Measurements from ENCODE around the genes GPR34, KRBOX4 and UBA1.

GRCh38 chrX:41215833-41216501 lies 118.0 kb upstream of the DDX3X start:
- RRBS = no CpG with 5 or more reads among the region's 12 CpGs

DNA sequence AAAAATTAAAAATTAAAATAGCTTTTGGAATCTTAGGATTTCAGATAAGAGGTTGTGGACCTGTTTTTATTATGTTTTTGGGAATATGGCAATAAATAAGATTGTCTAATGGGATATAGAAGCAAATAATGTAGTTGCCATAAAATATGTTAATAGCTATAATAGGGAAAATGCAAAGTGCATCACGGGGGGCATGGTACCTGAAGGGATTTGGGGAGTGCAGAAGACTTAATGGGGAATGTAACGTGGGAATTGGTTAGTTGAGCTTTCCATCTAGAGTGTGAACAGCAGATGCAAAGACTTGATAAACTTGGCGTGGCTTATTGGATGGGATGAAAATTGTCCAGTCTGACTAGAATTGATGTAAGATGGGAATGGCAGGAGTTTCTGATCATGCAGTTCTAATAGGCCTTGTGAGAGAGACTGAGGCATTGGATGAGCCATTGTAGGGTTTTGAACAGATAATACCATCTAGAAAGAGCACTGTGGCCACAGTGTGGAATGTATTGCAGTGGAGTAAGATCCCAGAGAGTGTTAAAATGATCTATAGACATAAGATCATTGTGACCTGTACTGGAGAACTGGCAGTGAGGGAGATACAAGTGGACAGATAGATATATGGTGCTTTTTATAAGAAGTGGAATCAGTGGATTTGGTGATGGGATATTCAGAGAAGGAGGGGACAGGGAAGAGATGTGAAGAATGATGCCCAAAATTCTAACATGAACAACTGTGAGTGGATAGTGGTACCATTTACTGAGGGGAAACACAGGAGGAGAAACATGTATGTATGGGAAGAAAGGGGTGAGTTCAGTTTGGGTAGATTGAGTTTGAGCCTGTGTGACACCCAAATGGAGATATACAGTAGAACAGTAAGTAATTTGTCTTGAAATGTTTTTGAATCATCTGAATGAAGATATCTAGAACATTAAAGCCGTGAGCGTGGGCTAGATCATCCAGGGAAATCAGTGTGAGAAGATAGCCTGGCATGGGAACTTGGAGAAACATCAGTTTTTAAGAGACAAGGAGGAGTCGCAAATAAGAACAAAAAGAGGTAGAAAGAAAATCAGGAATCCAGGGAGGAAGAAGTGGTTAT lies 112.3 kb upstream of the DDX3X start:
- RRBS = no CpG with 5 or more reads among the region's 6 CpGs

DNA sequence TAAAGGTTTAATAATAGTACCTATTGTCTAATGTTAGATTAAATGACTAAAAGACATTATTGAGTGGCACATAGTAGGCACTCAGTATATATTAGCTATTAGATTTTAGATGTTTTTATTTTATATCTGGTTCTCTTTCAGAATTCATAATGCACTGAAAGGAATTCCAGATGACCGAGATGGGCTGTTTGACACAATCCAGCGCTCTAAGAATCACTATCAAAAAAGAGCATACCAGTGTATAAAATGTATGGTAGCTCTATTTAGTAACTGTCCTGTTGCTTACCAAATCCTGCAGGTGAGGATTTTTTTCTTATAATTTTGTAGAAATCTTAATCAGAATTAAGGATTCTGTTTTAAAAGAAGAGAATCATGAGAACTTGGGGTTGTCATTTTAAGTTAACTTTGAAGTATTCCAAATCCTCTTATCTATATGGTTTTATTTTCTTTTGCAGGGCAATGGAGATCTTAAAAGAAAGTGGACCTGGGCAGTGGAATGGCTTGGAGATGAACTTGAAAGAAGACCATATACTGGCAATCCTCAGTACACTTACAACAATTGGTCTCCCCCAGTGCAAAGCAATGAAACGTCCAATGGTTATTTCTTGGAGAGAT lies 104.7 kb upstream of the DDX3X start:
- RRBS = no CpG with 5 or more reads among the region's 3 CpGs

DNA sequence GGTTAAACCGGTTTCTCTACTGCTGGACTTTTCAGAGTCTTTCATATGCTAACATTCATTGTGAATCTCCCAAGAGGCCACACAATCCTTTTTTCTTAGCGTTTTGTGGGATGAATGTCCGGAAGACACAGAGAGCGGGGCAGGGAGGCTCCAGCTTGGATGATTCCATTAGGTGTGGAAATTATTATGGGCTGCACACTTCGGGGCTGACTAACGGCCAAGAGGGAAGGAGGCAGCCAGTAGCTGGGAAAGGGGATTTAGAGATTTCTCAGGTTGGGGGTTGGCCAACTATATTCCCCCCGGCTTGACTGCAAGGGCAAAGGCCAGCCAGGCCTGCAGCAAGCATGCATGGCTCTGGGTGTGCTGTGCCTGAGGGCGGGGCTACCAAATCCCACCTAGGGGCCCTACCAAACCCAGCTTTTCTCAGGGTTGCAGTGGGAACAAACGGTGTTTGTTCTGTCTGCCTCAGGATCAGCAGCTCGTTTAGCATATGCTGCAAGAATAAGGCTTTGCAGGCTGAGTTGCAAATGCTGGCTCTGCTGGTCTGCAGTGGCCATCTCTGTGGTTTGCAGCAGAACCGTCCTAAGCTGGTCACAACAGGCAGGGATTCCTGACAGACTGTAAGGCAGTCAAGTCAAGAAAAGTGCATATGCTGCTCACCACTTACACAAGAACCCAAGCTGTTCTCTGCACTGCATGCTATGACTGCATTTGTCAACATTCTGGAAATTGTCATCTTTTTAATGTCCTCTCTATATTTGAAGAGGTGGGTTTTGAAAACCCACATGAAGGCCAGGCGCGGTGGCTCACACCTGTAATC lies 28.7 kb downstream of the NYX start:
- RRBS = 84% methylated on average over 3 of the region's 13 CpGs

DNA sequence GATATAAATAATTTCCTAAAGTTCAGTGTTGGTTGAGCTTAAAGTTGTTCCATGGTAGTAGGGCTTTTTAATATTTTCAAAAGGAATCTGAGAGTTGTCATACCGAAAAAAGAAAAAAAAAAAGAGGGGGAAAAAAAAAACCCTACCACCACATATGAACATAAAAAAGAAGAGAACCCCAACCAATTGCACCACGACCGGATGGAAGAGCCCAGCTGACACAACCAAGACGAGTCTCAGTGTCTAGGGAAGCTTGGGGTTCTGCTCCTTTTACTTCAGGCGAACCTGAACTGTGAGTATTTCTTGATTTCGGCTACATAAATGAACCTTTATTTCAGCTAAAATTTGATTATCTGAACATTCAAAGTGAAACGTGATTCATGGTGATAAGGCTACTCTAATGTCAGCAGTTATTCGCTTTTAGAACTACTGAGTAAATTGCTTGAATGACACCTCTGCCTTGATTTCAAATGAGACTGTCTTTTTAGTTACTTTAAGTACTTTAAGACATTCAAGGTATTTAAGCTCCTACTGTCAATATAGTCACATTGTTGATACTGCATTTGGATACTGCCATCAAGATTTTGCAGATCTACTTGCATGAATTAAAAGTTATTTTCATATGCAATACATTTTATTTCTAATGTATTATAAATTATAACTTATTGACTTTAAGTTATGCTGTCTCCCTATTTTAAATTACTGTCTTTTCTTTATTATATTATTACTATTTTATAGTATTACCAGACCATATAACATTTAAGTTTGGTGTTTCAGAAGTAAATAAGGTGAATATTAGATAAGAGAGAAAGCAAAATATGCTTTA lies at the start of gene GPR34:
GPR34 (plus strand) TSS at position 181 of the 826 bp plus-strand sequence.
- RRBS = no CpG with 5 or more reads among the region's 8 CpGs

GRCh38 chrX:43560459-43561022 lies 95.6 kb upstream of the MAOA start:
- RRBS = no CpG with 5 or more reads among the region's 5 CpGs

DNA sequence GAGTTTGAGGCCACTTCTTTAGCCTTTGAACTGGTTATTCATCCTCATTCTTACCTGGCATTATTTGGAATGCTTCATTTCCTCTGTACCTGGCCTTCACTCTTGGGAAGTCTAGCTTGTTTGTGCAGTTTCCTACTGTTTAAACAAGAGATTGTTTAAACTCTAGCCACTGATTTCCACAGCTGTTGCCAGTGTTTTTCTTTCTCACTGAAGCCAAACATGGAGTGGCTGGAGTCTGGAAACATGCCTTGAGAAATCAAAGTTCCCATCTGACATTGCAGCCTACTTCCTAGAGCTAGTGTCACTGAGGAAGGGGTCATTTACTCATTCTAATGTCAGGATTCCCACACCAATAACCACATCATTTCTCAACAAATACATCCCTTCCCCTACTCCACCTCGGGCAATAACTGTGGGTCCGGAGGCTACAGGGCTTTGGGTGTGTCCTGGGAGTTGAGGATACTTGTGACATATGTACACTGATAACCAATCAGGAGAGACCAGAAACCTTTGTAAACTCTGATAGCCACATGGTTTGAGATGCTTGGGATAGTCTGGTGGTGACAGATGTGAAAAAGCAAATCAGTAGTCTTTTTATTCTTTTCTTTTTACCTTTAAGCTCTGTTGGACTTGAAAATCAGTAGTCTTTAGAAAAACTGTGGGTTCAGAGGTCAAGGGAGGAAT lies 37.9 kb downstream of the MAOA start:
- RRBS = no CpG with 5 or more reads among the region's 2 CpGs

GRCh38 chrX:43699971-43700646 lies 44.0 kb downstream of the MAOA start:
- RRBS = no CpG with 5 or more reads among the region's 4 CpGs

DNA sequence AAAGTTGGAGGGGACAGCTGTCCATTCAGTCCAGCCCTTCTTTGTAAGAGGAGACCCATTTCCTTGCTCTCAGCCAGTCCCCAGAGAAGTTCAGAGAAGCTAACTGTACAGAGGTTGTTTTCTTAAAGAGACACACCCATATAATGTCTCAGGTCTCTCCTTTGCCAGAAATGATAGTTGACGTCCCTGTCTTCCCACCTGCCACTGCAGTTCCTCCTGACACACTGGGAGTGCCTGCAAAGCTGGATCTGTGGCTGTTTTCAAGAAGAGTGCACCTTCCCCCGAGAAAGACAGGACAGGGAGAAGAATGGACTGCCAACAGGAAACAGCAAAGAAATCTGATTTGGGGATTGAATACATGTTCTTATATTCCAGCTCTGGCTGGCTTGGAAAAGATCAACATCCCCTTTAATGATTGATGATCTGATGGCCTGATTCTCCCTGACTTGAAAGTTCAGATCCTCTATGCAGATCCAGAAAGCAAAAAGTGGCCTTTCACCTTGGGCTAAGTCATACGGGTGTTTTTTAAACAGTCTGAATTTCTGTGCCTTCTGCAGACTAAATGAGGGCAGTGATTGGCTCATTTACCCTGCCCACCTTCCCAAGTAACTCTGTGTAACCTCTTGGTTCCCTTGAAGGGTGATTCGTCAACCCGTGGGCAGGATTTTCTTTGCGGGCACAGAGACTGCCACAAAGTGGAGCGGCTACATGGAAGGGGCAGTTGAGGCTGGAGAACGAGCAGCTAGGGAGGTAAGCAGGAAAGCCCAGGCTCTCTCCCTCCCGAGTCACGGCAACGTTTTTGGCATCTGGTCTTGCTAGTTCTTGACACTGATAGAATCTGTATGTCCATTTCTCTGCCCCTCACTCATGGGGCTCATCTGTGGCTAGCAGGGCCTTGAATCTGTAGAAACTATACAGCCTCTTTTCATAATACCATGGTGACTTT lies 87.3 kb downstream of the MAOA start:
- RRBS = no CpG with 5 or more reads among the region's 11 CpGs

DNA sequence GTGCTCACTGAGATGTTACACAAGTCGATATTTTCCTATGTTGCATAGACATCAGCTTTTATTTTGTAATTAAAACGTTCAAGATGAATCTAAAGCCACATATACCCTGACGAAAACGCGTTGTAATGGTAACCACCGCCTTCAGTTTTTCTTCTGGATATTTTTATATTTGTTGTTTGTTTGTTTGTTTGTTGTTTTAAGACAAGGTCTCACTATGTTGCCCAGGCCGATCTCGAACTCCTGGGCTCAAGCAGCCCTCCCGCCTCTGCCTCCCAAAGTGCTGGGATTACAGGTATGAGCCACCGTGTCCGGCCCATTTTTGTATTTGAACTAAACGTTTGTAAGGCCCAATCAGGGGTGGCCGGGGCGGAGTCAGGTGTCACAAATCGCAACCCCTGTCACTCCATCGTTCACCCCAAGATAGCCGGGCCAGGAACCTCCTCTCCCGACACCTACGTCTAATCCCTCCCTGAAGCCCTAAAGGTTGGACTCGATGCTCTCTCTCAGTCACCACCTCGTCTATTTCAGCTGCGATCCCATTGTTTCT lies 642 bp upstream of the EFHC2 start:
- RRBS = 96% methylated on average over 5 of the region's 22 CpGs

GRCh38 chrX:44947862-44948578 lies 75.0 kb downstream of the KDM6A start:
- RRBS = no CpG with 5 or more reads among the region's 6 CpGs

- RRBS = no CpG with 5 or more reads among the region's 4 CpGs
Observed at GRCh38 chrX:44960182-44960873, 87.3 kb downstream of the KDM6A start.

DNA sequence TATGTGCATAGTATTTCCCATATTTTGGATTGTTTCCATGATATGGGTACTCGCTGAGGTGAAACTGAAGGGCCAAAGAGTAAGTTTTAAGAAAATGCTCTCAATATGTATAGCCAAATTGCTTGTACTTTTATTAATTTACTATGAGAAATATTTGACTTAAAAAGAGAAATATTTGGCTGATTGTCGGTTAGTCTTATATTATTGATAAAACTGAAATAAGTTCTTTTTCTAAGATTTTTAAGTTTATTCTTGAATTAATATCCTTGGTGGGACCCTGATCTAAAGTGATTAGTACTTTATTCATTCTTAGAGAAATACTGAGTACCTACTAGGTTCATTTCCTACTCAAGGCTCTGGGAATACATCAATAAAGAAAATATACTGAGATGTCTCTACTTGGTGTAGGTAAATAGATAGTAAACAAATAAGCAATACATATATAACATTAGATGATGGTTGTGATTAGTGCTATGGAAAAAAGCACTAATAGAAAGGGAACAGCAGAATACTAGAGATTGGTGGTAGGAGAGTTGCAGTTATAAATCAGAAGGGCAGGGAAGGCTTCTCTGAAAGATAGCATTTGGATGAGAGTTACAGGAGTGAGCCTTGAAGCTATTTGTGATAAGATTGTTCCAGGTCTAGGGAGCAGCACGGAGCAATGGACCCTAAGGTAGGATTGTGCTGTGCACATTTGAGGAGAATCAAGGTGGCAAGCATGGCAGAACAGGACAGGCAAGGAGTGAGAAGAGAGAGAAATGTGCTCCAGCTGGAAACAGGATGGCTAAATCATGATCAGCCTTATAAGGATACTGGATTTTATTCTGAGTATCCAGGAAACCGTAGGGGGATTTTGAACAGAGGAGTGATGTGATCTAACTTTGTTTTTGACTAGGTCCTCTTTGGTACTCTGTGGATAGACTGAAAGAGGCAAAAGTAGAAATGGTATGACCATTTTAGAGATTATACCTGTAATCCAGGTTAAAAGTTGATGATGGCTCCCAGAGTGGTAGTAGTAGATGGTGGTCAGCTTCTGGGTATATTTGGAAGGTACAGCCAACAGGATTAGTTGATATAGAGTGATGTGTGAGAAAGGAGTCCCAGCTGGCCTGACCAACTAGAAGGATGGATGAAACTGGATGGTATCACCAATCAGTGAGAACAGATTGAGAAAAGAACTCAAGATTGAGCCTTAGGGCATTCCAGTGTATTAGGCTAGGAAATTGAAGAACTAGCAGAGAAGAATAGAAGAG lies 135.7 kb downstream of the DIPK2B start:
- RRBS = no CpG with 5 or more reads among the region's 4 CpGs

DNA sequence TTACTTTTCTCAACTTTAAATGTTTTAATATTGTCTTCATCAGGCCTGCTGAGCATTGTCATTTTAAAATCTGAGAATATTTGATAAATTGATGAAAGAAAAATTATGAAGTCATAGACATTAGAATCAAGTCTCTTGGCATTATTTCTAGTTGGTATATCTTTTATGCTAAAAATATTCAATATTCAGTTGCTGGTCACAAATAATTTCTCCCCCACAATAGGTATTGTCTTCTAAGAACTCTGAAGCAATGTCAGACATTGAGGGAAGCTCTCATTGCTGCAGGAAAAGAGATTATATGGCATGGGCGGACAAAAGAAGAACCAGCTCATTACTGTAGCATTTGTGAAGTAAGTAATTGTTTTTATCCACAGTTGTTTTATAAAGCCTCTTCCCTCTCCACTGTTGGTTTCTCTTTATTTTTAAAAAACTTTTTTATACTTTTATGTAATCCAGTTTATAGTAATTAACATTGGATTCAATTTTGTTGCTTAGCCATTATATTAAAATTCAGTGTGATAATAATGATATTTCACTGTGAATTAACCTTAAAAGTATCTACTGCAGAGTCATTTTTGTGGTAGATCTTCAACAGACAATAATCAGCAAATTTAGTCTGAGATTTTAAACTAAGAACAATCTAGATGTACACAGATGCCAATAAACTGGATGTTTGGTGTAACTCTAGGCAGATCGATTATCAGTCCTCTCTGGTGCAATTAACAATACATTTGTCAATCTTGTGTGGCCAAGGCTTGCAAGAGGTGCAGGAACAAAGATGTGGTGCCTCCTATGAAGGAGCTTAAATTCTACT lies 93.3 kb downstream of the DIPK2B start:
- RRBS = no CpG with 5 or more reads among the region's 2 CpGs

GRCh38 chrX:45758111-45758826 lies 557.6 kb upstream of the DIPK2B start:
- RRBS = 4% methylated on average over 3 of the region's 9 CpGs

GRCh38 chrX:46447008-46448134 lies at the start of gene KRBOX4:
Gene KRBOX4, plus strand, starts transcription at chrX:46447297.
- RRBS = no CpG with 5 or more reads among the region's 57 CpGs

DNA sequence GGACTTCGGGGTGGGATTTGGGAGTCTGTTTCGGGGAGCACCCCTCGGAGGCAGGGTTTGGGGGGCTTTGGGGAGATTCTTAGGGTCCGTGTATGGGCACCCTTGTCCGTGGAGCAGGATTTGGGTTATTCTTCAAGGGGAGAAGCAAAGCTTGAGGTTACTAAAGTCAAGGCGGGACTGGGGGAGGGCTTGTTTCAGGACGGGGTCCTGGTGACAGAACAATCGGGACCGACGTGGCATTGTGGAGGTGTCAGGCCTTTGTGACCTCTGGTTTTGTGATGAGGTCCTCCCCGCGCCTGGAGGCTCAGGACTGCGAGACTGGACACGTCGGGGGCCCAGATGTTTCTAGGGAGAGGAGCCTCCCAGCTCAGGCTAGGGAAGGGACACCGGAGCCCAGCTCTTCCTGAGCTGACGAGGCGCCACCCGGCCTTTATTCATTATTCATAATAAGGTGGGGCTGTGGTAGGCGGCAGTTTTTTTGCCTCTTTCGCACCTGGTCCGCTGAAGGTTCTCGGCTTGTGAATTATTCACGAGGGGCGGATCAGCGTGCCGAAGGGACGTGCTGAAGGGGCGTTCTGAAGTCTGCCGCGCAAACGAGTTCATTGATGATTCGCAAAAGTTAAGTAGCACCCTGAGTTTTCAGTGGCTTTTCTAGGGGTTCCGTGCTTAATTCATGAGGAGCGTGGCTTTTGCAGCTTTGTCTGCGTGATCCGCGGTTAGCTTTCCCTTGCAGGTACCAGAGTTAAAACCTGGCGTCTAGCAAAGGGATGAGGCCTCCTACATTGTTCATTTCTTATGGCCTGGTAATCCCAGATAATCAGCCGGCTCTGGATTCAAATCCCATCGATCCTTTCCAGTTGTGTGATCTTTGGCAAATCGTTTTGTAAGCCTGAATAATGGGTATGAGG lies 2.3 kb upstream of the UBA1 start:
- RRBS = no CpG with 5 or more reads among the region's 42 CpGs

- RRBS = 1% methylated on average over 17 of the region's 65 CpGs
Observed at GRCh38 chrX:47193412-47194705, at the start of gene UBA1. Gene UBA1, plus strand, starts transcription at chrX:47193829.

GRCh38 chrX:47217400-47218001 lies 980 bp upstream of the CDK16 start:
- RRBS = 0% methylated on average over 1 of the region's 28 CpGs

GRCh38 chrX:47297585-47298322 lies 64.9 kb downstream of the USP11 start:
- RRBS = no CpG with 5 or more reads among the region's 7 CpGs

Measured in BE2C (cell line).